Bronchial lymph node (tissue), 1 donor: ENCODE results near the genes PRPF18 and FRMD4A.

DNA sequence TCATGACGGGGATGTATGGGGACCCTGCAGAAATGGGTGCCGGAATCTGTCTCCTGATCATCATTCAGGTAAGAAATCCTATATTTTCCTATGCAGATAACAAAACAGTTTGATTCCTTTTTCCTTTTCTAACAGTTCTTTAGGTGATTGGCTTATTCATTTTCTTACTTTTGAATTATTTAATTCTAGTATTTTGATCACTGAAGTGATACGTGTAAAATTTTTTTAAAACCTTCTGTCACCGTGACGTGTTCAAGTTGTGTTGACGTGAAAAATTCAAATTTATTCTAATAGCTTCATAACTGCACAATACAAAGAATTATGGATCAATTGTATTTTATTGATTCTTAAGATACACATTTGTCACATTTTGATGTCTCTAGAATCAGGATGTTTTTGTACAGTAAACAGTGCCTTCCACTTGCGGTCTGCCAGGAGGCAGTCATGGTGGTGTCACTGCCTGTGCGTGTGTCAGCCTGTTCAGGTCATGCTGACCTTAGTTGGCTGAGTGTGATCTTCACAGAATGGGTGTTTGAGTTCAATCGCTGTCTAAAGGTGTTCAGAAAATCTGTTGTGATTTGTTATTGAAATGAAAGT lies 20.5 kb downstream of the SEC61A2 start:
- PRO-cap: no peak

DNA sequence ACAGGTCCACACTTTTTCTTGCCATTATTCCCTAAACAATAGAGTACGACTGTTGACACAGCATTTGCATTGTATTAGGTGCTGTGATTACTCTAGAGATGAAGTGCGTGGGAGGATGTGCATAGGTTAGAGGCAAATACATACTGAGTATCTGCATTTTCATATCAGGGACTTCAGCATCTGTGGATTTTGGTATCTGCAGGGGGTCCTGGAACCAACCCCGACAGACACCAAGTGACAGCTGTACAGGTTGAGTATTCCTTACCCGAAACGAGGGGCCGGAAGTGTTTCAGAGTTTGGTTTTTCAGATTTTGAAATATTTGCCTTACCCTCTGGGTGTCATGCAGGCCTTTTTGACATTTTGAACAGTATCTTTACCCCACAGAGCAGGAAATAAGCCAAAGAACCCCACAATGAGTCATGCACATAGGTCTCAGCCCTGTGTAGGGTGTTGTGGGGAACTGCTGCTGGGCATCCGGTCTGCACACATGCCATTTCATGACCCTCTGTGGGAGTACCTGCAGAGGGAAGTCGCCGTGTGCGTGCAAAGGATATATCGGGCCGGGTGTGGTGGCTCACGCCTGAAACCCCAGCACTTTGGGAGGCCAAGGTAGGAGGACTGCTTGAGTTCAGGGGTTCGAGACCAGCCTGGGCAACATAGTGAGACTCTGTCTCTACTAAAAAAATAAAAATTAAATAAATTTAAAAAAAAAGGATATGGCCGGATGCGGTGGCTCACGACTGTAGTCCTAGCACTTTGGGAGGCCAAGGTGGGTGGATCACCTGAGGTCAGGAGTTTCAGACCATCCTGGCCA lies 14.3 kb downstream of the NUDT5 start:
- PRO-cap: no peak

GRCh38 chr10:12246457-12247086 lies 50.6 kb downstream of the CDC123 start:
- PRO-cap: no peak

GRCh38 chr10:12333164-12333644 lies 16.1 kb upstream of the CAMK1D start:
- PRO-cap: no peak

GRCh38 chr10:12529689-12530596 lies 180.6 kb downstream of the CAMK1D start:
- PRO-cap: no peak

GRCh38 chr10:12604065-12604505 lies 254.7 kb downstream of the CAMK1D start:
- PRO-cap: no peak

DNA sequence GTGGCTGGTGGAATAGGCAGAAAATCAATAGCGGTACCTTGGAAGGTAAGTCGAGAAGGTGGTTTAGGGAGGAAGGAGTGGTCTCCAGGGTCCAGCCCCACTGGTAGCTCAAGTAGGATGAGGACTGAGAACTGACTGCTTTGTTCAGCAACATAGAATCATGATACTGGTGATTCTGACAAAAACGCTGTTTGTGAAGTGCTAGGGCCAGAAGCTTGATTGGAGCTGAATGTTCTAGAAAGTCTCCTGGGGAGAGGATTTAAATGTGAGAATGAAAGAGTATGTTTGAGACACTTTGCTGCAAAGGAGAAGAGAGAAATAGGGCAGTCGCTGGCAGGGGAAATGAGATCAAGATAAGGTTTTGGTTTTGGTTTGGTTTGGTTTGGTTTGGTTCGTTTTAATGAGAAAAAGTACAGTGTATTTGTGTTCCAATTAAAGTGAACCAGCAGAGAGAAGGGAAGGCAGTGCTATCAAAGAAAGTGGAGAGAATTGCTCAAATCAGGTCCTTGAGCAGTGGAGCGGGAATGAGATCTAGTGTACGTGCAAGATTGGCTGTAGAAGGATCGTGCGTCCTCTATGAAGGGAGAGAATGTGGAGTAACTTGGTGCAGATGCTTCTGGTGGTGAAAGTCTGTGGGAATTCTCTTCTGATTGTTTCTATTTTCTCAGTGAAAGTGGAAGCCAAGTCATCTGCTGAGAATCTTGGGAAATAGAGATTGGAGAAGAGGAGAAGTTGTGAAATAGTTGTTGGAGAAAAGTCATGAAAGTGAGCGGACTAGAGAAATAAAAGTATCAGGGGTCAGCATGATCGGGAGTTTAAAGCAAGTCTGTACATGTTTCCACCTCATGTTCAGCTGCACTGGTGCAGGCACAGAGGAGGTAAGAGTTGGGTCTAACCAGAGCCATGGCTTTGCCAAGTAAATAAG lies 270.6 kb downstream of the CCDC3 start:
- PRO-cap: bidirectional peak, plus-strand start at position 781 of the sequence, minus-strand start at position 632 of the sequence

- PRO-cap: no peak
These were observed 233.1 kb downstream of the CCDC3 start for GRCh38 chr10:12768103-12769120.

GRCh38 chr10:12769519-12770153 lies 231.9 kb downstream of the CCDC3 start:
- PRO-cap: no peak

DNA sequence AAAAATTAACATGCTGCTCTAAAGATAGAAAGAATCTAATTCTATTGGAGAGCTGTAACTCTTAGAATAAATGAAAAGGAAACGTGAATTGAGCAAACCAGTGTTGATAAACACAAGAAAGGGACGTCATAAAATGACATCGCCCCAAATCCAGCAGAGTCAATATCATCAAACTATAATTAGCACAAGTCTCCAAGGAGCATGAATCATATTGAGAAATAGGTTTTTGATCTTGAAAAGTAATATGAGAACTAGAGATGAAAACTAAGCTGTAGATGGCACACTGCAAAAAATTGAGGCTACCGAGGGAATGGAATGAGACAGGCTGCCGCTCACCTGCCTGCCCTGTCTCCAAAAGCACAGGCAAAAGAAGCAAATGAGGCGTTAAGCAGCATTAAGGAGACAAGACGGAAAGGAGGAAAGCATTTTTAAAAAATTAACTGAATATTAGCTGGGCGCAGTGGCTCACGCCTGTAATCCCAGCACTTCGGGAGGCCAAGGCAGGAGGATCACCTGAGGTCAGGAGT lies 11.6 kb upstream of the OPTN start:
- PRO-cap: no peak

GRCh38 chr10:13118206-13118745 lies 18.3 kb downstream of the OPTN start:
- PRO-cap: no peak

- PRO-cap: bidirectional peak, plus-strand start at chr10:13299469, minus-strand start at chr10:13299438; bidirectional peak, plus-strand start at chr10:13299688, minus-strand start at chr10:13299578
These were observed 662 bp downstream of the PHYH start for GRCh38 chr10:13298821-13299983.

DNA sequence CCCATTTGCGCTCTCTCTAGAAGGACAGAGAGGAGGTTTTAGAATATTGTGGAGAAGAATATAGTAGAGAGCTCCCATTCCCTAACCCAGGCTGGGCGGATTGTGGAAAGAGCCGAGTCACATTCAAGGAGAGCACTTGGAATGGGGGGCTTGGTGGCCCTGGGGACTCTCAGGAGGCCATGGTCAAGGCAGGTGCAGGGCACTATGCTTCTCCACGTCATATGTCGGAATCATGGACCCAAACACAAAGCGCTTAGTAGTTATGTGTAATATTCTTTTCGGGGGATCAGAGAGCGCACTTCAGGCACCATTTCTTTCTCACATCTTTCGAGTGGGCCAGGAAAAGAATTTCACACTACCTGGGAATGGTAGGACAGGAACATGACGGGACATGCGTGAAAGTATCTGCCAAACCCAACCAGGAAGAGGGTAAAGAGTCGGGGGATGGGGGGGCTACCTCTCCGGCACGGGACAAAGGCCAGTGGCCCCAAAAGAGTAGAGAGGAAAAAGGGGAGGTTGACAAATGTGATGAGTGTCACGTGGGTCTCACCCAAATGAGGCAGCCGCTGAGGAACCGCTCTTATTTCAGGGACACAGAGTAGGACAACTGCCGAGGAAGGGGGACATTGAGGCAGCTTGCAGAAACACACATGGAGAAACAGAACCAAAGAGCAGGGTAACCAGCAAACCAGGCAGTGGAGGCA lies 769 bp upstream of the BEND7 start:
- PRO-cap: no peak

GRCh38 chr10:13586447-13587288 lies at the start of gene PRPF18:
TSS of gene PRPF18 (plus strand) at chr10:13586965.
- PRO-cap: unidirectional peak, plus-strand start at chr10:13587005

DNA sequence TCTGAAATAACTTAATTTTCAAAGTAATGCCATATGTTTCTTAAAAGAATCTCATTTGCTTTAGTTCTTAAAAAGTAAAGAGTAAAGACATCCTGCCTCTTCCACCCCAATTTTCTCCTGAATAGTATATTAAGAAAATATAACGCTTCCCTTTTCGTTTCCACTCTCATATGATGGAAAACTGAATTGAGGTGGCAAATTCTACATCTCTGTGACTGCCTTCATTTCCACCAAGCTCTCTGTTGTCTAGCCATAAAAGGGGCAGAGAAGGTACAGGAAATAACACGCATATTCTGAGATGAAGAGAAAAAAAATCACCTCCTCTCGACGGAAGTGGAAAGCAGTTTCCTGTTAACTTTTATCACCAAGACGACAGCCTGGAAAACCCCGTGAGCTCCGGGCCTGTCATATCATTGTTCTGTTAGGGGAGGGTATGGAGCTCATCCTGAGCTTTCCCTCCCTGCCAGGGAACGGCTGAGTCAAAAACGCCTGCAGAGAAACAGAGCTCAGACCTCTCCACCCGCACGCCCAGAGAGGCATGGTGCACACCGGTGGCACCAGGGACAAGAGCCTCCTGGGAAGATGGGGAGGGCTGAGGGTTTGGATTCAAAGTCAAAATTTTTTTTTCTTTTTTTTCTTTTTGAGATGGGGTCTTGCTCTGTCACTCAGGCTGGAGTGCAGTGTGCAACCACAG lies 200.2 kb downstream of the PRPF18 start:
- PRO-cap: bidirectional peak, plus-strand start at position 482 of the sequence, minus-strand start at position 241 of the sequence

- PRO-cap: no peak
These were observed 295.6 kb downstream of the PRPF18 start for GRCh38 chr10:13882185-13882894.

- PRO-cap: no peak
These were observed 300.2 kb downstream of the PRPF18 start for GRCh38 chr10:13887007-13887305.

- PRO-cap: unidirectional peak, minus-strand start at chr10:13891739; unidirectional peak, minus-strand start at chr10:13892006
These were observed 304.7 kb downstream of the PRPF18 start for GRCh38 chr10:13891034-13892227.

DNA sequence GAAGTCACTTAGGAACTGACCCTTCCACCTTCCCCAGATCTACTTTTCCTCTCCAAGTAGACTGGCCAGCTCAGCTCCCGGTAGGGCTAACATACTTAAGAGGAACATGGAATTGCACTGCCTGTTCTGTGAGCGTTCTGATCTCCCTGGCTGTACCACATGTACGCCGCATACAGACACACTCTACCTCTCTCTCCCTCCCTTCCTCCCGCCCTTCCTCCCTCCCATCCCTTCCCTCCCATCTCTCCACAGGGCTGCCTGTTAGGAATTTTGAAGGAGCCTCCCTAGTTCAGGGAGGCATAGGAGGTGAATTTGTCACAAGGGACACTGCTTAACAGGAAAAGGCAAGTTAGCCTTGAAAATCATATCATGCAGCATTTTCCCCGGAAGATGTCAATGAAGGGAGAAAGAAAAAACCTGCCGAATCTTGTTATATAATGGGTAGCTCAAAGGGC lies at the start of gene FRMD4A:
TSS of gene FRMD4A (minus strand) at position 178 of the 455 bp plus-strand sequence.
- PRO-cap: no peak

- PRO-cap: no peak
These were observed 191.0 kb upstream of the FRMD4A start for GRCh38 chr10:14521724-14522086.